Cytotoxic T cell (primary cell): ENCODE data around the genes TSPAN2 and CD101.

- PRO-cap, 2 experiments = peak in 2 of 2 experiments; most common plus-strand start chr1:115089622 (in 2); most common minus-strand start chr1:115089490 (in 2)
These were observed at the start of gene TSPAN2 for GRCh38 chr1:115088891-115089834. TSS of gene TSPAN2 (minus strand) at chr1:115089503.

- PRO-cap, 2 experiments = no peak in any of the 2 experiments
These were observed 57.9 kb downstream of the NGF start for GRCh38 chr1:115280166-115280605.

DNA sequence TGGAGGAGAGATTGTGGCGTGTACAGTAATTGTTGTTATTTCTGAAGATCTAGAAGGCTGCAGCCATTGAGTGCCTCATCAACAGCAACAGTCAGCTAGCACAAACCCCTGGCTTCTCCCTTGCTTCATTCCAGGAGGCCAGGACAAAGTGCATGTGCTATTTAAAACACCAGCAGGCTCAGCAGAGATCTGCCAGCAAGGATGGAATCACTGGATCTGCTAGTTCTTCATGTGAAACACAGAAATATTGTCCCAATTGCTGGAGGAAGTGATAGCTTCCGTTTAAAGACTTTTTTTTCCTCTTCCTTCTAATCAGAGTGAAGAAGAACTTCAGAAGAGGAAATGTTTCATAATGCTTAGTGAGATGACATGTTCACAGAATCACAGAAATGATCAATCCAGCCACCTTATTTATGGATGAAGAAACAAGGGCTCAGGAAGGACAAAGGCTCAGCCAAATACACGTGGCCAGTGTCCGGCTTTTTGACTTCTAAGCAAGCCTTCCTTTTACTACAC lies 3.0 kb upstream of the NGF start:
- PRO-cap, 2 experiments = no peak in any of the 2 experiments

DNA sequence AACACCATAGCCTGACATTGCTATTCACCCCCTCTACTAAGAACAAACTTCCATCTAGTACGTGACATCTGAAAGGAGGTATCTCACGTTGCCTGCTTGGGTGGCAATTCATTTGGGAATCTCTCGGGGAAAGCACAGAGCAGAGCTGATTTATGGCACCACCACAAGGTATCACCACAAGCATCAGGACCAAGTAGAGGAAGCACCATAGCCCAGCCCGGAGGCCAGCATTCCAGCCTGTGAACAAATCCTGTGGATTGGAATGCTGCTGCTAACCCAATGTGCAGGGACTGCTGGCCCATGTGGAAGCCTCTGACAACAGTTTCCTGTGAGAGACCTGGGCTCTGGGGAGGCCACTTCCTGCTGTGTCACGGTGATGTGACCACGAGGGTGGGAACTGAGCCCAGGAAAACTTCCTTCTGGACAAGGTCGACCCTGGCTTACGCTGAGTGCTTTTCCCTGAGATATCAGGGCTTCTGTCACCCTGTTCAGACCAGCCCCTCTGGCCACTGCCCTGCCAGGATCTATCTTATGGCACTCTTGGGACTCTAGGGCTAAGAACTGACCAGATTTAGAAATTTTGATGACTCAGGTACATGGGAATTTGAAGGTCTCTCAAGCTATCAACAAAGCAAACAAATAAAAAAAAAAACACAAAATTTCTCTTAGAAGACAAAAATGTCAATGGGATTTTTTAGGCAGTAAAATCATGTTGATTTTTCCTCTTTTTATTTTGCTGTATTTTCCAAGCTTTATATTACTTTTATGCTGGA lies 88.3 kb upstream of the NGF start:
- PRO-cap, 2 experiments = no peak in any of the 2 experiments

DNA sequence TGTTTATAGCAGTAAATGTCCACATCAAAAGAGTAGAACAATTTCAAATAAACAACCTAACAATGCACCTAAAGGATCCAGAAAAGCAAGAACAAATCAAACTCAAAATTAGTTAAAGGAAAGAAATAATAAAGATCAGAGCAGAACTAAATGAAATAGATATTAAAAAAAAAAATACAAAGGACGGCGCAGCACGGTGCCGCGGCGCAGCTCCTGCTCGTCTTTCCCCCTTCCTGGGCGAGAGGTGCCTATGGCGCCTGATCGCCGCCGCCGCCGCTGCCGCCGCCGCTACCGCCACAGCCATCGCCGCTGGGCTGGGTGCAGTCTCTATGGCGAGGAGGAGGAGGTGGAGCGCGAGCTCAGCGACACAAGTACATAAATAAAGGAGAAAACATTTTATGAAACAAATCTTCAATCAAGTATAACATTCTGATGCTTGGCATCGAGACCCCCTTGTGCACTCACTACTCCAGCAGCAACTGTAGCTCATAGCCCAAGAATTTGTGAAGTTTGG lies 77.6 kb upstream of the VANGL1 start:
- PRO-cap, 2 experiments = peak in 1 of 2 experiments; most common minus-strand start position 279 of the sequence (in 1)

GRCh38 chr1:115837470-115838166 lies 3.3 kb downstream of the NHLH2 start:
- PRO-cap, 2 experiments = no peak in any of the 2 experiments

- PRO-cap, 2 experiments = peak in 1 of 2 experiments; most common plus-strand start chr1:116006567 (in 1); most common minus-strand start chr1:116006481 (in 1)
These were observed 30.3 kb downstream of the SLC22A15 start for GRCh38 chr1:116006388-116007162.

DNA sequence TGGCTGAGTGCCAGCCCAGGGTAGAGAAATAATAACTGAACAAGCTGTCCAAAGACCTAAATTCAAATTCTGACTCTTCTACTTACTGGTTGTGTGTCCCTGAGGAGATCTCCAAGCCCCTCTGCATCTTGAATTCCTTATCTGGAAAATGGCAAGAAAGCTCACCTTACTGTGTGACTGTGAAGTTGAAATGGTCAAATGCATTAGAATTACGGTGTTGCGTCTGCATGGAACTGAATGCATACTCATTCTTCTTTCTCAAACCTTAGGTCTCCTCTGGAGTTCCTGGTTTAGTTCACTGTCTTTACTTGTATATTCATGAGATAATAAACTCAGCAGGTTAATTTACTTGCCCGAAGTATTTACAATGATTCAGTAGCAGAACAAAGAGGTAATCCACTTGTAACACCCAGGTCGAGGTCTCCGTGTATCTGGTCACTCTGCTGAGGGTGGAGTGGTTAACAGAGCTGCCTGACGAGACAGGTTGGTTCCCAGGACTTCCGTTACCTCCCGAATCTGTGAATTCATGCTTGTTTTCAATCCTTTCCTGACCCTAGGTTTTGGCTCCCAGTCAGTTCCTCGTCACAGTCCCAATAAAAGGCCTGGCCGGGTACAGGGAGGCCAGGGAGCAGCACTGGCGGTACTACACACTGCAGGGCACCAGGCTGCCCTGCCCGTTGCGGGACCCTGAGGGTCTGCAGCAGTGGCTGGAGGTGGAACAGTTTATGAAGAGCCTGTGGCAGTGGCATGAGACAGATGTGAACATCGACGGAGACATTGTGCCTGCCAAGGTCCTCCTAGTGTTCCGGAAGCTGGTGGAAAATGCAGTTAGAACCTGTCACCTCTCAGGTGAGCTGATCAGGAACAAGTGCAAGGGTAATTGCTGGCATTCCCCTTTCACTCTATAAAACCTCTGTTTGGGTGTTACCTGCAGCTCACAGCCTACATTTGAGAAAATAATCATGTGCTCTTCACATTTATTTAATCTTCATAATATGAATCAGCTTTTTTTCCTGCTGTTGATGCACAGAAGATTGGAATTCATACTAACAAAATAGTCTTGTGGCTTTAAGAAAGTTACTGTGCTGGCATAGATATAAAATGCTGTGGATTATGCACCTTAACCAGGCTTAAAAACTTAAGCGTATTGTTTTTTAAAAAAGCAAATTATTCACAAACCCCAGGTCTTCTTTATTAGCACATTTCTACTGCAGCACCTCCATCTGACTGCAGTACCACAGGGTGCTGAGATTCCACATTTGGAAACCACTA lies 12.7 kb downstream of the MAB21L3 start:
- PRO-cap, 2 experiments = no peak in any of the 2 experiments

DNA sequence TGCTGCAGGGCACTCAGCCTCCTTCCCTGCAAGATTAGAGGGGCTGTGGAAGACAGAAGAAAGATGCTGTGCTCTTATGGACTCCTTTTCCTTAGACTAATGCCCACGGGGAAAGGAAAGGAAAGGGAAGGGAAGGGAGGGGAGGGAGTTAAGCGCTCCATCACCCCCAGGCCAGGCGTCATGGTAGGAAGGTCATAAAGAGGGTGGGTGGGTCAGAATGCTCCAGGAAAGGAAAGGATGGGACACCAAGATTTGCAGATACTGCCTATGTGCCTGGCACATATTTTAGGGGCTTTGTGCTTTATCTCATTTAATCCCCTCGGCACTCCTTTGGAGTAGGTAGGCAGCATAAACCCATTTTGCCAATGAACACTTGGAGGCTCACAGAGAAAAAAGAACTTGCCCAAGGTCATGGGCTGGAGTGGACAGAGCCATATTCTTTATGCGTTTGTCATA lies 41.4 kb downstream of the MAB21L3 start:
- PRO-cap, 2 experiments = no peak in any of the 2 experiments

DNA sequence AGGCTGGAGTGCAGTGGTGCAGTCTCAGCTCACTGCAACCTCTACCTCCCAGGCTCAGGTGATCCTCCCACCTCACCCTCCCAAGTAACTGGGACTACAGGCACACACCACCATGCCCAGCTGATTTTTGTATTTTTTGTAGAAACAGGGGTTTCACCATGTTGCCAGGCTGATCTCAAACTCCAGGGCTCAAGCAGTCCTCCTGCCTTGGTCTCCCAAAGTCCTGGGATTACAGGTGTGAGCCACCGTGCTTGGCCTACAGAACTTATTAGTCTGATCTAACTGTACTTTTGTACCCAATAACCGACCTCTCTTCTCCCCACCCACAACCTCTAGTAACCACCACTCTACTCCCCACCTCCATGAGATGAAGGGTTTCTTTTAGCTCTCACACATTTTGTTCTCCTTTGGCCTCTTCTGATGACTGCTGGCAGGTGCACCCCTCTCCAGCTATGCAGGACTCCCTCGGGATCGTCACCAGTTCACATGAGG lies 100.0 kb upstream of the ATP1A1 start:
- PRO-cap, 2 experiments = no peak in any of the 2 experiments

DNA sequence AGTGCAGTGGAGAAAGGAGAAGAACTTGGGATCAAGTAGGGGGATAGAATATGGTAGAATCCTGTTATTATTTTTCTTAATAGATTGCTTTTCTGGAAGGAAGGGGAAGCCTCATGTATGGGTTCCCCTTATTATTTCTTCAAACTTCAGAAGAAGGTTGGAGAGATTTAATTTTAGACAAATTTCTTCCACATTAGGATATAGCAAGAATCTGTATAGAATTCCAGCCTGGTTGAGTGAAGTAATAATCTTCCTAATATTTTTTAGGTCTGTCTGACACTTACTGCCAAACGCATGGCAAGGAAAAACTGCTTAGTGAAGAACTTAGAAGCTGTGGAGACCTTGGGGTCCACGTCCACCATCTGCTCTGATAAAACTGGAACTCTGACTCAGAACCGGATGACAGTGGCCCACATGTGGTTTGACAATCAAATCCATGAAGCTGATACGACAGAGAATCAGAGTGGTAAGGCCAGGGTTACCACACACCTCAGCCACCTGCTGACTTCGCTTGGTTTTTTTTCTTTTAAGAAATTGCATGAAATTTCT lies 17.0 kb downstream of the ATP1A1 start:
- PRO-cap, 2 experiments = peak in 2 of 2 experiments; most common plus-strand start position 448 of the sequence (in 1); most common minus-strand start position 386 of the sequence (in 2)

GRCh38 chr1:116393162-116393685 lies 20.2 kb downstream of the ATP1A1 start:
- PRO-cap, 2 experiments = no peak in any of the 2 experiments

GRCh38 chr1:116409704-116410343 lies 36.8 kb downstream of the ATP1A1 start:
- PRO-cap, 2 experiments = no peak in any of the 2 experiments

DNA sequence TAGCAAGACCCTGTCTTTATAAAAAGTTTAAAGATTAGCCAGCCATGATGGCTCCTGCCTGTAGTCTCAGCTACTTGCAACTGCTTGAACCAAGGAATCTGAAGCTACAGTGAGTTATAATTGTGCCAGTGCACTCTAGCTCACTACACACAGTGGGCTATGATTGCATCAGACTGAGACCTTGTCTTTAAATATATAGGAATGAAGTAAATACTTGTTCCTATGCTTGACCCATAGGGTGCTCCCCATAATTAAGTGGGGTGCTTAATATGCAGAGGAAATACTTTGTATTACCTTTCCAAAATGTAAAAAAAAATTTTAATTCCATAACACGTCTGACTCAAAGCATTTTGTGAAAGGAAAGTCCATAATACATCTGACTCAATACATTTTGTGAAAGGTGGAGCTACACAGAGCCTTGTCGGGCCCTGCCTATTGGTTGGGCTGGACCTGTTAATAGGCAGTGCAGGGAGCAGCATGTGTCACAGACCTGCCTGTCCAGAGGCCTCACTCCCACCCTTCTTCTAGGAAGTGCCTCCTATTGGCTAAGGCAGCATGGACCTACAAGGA lies 33.7 kb downstream of the CD58 start:
- PRO-cap, 2 experiments = no peak in any of the 2 experiments

- PRO-cap, 2 experiments = peak in 2 of 2 experiments; most common plus-strand start chr1:116739130 (in 1); most common minus-strand start chr1:116738840 (in 2)
These were observed 15.4 kb upstream of the CD2 start for GRCh38 chr1:116738537-116739450.

GRCh38 chr1:116800143-116800604 lies 45.9 kb downstream of the CD2 start:
- PRO-cap, 2 experiments = no peak in any of the 2 experiments

- PRO-cap, 2 experiments = peak in 1 of 2 experiments; most common plus-strand start chr1:116800941 (in 1); most common minus-strand start chr1:116800809 (in 1)
These were observed 46.5 kb downstream of the CD2 start for GRCh38 chr1:116800651-116801226.

DNA sequence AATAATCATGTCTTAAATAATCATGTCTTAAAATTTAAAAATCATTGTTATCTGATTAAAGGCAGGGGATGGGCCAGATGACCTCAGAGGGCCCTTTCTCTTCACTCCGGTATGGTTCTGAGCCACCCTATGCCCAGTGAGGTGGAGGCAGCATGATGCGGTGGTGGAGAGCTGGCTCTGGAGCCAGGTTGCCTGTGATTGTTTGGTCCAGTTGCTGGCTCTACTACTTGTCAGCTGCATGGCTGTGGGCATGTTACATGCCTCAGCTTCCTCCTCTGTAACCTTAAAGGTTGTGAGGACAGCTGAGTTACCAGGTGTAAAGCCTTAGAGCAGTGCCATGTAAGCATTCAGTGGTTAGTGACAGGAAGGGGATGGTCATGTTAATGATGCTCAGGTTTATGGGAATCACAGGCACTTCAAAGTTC lies 32.5 kb downstream of the PTGFRN start:
- PRO-cap, 2 experiments = no peak in any of the 2 experiments

- PRO-cap, 2 experiments = peak in 2 of 2 experiments; most common plus-strand start chr1:117001778 (in 2)
These were observed at the start of gene CD101 for GRCh38 chr1:117001563-117002041. TSS of gene CD101 (plus strand) at chr1:117001760.

DNA sequence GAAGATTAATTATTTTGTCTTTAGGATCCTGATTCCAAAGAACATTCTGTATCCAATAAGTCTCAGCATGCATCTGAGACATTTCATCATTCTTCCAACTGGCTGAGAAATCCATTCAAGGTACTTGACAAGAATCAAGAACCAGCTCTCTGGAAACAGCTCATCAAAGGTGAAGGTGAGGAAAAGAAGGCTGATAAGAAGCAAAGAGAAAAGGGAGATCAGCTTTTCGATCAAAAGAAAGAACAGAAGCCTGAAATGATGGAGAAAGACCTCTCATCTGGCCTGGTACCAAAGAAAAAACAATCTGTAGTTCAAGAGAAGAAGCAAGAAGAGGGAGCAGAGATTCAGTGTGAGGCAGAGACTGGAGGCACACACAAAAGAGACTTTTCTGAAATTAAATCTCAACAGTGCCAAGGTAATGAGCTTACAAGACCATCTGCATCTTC lies 14.7 kb downstream of the TTF2 start:
- PRO-cap, 2 experiments = no peak in any of the 2 experiments